RPMI7951 (cell line): Measurements from ENCODE around the genes EFHD1, UGT1A8 and TRPM8.

DNA sequence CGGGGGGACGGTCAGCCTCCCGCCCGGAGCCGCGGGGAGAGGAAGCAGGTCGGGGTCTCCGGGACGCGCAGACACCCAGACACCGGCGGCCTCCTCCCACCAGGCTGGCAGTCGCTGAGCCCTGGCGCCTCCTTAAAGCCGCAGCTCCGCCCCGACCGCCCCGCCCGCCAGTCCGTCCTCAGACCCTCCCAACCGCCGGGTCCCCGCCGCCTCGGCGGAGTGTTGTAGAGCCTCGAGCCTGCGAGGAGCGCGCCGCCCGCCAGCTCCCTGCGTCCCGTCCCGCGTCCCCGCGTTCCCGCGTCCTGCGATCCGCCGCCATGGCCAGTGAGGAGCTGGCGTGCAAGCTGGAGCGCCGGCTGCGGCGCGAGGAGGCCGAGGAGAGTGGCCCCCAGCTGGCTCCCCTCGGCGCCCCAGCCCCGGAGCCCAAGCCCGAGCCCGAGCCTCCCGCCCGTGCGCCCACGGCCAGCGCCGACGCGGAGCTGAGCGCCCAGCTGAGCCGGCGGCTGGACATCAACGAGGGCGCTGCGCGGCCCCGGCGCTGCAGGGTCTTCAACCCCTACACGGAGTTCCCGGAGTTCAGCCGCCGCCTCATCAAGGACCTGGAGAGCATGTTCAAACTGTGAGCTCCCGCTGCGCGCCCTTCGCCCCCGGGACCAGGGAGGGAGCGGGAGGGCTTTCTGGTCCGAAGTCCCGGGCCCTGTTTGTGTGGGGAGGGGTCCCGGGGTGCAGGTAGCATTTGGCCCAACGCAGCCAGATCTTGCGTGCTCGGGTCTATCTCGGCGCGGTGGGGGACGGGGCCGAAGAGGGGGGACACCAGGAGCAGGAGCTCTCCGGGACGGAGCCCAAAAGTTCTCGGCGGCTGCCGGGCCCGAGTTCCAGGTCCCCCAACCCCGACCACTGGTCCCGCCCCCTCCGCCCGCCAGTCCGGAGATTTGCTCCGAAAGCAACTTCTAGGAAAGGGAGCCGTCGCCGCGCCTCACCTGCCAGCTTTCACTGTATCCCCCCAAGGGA is at the start of gene EFHD1:
Gene EFHD1 (plus strand): TSS at position 217 of the 1,011 bp plus-strand sequence.
- RAMPAGE, long total RNA, result no peak

GRCh38 chr2:232698511-232698883 is 1.4 kb downstream of the GIGYF2 start:
- RAMPAGE, long total RNA, result no peak

DNA sequence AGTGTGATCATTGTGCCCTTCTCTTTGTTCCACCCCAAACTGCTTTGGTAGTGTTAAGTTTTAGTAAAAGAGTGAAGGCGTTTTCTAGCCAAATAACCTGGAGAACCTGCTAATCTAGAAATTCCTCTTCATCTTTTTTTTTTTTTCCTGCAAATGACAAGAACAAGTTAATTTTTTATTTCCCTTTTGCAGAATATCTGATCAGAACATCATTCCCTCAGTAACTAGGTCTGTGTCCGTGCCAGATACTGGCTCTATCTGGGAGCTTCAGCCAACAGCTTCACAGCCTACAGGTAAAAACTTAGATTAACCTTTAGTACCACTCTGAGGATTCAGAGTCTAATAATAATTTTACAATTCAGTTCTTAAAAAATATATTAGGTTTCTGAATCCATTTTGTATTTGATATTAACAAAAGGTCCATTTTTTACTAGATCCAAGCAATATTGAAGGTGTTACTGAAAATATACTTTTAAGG is 35.9 kb upstream of the KCNJ13 start:
- RAMPAGE, long total RNA, result no peak

DNA sequence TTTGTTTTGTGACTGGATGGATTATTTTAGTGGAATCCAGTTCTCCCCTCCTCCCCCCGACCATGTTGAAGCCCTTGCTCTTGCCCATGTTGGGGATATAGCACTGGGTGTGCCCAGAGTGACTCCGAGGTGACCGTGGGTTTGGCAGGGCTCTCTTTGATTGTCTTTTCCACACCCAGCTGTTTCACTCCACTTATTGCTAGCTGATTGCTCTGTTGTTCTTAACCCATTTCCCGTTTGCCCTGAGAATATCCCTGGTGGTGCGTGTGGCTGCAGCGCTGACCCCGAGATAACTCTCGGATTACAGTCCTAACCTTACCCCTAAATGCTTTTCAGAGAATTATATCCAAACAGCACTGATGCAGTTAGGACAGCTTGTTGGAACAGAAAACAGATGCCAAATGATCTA is 34.4 kb upstream of the SNORC start:
- RAMPAGE, long total RNA, result no peak

DNA sequence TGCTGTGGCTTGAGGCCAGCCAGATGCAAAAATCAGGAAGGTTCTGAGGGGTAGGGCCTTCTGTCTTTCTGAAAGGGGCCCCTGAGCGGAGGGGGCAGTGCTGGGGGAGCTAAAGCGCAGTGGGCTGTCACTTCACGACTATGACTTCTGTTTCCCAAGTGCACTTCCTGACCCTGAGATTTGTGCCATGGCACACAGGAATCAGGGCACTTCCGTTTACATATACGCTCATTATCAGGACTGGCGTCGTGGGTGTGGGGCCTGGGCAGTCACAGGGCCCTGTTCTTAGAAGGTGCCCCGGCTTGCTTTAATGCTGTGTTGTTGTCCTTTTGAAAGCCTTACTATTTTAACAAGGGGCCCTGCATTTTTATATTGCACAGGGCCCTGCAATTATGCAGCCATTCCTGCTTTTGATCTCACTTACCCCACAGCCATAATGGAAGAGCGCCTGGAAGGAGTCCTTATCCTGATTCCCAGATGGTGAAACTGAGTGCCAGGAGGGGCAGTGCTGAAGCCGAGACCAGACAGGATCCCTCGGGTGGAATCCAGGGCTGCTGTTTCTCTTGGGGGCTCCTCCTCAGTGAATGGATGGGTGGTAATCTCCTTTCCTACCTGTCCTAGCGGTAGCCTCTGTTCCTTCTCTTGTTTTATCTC is 554 bp downstream of the NGEF start:
- RAMPAGE, long total RNA, result no peak

DNA sequence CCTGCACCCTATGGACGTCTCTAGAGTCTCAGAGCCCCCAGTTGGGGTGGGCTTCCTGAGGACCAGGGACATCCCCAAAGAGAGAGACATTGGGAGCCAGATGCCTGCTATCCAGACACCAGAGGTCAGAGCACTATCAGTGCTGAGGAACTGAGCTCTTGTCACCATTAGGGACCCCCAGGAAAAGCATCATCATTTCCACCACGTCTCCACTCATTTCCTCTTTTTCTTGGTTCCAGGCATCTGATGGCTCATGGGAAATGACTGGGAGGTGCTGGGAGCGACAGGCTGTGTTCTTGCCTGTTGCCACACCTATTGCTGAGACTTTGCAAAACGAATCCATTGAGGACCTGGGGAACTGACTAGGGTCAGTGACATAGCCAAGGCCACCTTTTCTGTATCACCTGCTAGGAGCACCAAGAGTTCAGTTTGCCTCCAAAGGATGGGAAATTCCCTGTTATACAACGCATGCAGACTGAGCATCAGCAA is 9.5 kb downstream of the NEU2 start:
- RAMPAGE, long total RNA, result no peak

GRCh38 chr2:233062794-233063215 is 2.7 kb downstream of the INPP5D start:
- RAMPAGE, long total RNA, result no peak

GRCh38 chr2:233091364-233092232 is 31.5 kb downstream of the INPP5D start:
- RAMPAGE, long total RNA, result no peak

GRCh38 chr2:233165502-233166066 is 85.9 kb upstream of the ATG16L1 start:
- RAMPAGE, long total RNA, result no peak

- RAMPAGE, long total RNA, result no peak
Measured at GRCh38 chr2:233359027-233359808, 4.9 kb downstream of the DGKD start.

- RAMPAGE, long total RNA, result no peak
Measured at GRCh38 chr2:233399383-233400014, 45.2 kb downstream of the DGKD start.

GRCh38 chr2:233419903-233420239 is 65.6 kb downstream of the DGKD start:
- RAMPAGE, long total RNA, result no peak

DNA sequence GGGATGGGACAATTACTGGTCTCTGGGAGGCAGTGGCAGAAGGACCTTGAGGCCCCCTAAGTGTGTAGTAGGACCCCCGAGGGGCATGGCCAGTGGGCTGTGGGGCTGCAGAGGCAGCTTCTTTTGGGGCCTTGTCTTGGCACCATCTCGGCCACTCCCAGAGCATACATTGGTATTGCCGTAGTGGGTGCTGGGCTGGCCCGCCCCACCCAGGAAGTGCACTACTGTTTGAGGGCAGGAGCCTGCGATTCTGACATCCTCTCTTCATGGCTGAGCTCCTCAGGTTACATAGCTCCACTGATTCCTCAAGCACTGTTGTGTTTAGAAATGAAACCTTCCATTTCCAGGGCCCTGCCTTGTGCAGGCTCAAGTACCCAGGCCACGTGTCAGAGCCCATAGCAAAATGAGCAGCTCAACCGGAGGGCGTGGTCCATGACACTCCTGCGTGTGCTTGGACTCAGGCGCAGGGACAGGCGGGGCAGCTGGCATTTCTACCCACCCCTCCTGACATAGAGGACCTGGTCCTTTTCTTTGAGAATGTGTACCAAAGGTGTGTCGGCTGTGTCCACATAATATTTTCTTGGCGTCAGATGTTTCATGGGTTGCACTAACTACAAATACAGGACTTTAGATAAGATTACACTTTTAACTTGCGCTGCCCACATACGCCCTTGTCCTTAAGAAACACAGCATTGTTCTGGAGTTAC is 67.8 kb downstream of the DGKD start:
- RAMPAGE, long total RNA, result no peak

DNA sequence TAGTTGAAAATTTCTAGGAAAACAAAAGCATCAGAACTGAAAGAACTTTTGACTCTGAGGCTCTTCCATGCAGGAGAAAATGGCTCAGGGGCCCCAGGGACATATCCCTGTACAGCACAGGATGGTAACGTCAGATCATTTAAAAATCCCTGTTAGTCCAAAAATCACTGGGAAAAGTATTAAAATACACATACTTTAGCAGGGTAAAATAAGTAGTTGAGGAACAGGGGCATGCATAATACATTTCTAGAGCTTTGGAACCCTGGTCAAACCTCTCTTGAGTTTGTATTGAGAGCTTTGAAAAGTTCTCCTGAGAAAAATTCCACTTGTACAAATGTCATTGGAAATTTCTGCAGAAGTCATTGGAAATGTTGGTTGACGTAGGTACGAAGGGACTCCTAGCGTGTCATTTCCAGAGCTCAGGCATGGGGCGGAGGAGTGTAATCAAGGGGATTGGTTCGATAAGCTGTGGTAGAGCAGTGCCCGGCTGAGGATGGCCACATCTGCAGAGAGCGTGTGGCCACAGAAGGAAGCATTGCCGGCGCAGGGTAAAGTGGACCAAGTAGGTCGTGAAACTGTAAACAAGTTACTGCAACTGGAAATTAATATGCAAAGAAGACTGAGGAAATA is 101.6 kb downstream of the DGKD start:
- RAMPAGE, long total RNA, result no peak

GRCh38 chr2:233617328-233618031 is at the start of gene UGT1A8:
UGT1A8 (plus strand) TSS chr2:233617633.
- RAMPAGE, long total RNA, result no peak

GRCh38 chr2:233745119-233745879 is 14.8 kb upstream of the UGT1A1 start:
- RAMPAGE, long total RNA, result no peak

DNA sequence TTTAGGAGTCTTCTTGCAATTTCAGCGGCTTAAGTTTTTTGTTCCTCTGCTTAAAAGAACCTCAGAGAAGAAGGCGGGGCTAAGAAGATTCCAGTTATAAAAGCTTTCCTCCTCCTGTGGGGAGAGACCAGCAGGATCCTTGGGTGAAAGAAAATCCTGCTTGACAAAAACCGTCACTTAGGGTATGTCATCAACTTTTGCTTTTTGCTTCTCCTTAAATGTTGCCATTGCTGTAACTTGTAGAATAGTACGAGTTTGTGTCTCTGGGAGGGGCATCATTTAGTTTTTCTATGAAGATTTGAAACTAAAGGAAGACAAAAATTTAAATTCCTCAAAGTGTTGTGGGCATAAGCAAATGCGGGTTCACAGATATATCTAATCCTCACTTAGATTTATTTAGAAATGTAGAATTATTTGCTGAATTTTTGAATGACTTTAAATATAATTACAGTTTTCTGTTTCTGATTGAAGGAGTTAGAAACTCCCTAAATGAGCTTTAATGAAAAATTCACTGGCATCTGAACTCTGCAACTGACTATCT is at the start of gene TRPM8:
Gene TRPM8 (plus strand): TSS at position 123 of the 541 bp plus-strand sequence.
- RAMPAGE, long total RNA, result no peak

DNA sequence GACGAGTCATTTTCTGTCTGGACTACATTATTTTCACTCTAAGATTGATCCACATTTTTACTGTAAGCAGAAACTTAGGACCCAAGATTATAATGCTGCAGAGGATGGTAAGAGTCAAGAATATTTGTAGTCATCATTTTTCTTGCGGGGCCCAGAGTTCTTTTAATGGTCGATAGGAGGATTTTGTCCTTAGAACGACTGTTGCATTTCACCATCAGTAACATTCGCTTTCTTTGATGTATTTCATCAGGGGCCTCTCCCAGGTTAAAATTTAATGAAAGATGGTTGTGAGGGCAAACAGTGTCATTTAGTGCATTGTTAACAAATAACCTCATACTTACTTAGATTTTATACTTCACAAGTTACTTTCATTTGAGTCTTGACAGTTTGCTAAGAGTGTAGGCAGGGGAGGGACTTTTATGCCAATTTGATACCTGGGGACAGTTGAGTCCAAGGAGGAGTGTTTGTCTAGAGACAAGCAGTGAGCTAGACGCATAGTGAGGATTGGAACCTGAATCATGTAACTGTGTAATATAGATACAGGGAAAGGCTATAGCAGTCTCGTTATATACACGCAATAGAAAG is 64.7 kb downstream of the TRPM8 start:
- RAMPAGE, long total RNA, result no peak

- RAMPAGE, long total RNA, result no peak
Measured at GRCh38 chr2:234032324-234032883, 18.1 kb upstream of the SPP2 start.

DNA sequence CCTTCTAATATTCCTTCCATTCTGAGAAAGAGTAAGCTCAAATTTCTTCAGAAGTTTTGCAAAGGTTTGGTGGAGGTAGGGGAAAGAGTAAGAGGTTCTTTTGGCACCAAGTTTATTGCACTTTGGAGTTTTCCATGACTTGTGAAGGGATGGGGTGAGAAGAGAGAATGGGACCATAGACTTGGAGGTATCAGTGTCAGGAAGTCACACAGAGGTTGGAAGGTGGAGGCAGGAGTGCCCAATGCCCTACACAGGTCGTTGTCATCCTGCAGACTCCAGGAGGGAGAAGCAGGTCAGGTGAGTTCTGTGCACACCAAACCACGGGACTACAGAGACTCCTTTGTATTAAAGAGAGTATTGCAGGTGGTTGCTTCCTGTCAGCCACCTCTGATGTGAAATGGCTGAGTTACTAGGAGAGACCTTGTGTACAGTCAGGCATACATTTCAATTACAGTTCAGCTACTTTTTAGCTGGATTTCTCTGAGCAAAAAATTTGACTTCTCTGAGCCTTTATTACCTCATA is 51.5 kb downstream of the SPP2 start:
- RAMPAGE, long total RNA, result no peak